AG09309 (cell line): ENCODE results near the gene SST.

- RRBS, result no CpG with 5 or more reads among the region's 15 CpGs
Observed at GRCh38 chr3:186997085-186998045, 67.0 kb downstream of the ST6GAL1 start.

GRCh38 chr3:187012570-187013211 is 82.4 kb downstream of the ST6GAL1 start:
- RRBS, result no CpG with 5 or more reads among the region's 9 CpGs

GRCh38 chr3:187016444-187017319 is 86.4 kb downstream of the ST6GAL1 start:
- RRBS, result no CpG with 5 or more reads among the region's 7 CpGs

GRCh38 chr3:187289851-187290452 is 1.6 kb downstream of the MASP1 start:
- RRBS, result no CpG with 5 or more reads among the region's 1 CpG

DNA sequence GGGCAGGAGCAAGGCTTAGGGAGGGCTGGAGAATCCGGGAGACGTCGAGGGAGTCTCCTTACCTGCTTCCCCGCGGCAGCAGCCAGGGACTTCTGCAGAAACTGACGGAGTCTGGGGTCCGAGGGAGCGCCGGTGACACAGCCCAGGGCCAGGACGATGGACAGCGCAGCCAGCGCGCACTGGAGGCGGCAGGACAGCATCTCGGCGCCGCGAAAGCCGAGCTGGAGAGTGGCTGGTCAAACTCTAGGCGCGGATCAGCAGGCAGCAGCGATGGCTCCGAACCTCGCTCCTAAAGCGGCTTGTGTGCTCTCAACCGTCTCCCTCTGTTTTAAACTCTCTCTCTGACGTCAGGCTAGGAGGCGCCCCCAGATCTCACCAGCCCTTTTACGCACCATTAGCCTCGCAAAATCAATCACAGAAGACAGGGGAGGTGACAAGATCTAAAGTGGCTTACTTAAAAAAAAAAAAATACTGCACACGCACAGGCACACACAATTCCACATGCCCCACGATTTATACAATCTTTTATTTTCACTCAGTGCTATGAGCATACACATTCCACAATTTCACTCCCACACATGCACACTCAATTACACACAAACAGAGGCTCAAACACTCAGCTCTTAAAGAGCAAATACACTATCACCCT is at the start of gene SST:
SST (minus strand) TSS at position 303 of the 649 bp plus-strand sequence.
- RRBS, result 4% methylated on average over 7 of the region's 32 CpGs

DNA sequence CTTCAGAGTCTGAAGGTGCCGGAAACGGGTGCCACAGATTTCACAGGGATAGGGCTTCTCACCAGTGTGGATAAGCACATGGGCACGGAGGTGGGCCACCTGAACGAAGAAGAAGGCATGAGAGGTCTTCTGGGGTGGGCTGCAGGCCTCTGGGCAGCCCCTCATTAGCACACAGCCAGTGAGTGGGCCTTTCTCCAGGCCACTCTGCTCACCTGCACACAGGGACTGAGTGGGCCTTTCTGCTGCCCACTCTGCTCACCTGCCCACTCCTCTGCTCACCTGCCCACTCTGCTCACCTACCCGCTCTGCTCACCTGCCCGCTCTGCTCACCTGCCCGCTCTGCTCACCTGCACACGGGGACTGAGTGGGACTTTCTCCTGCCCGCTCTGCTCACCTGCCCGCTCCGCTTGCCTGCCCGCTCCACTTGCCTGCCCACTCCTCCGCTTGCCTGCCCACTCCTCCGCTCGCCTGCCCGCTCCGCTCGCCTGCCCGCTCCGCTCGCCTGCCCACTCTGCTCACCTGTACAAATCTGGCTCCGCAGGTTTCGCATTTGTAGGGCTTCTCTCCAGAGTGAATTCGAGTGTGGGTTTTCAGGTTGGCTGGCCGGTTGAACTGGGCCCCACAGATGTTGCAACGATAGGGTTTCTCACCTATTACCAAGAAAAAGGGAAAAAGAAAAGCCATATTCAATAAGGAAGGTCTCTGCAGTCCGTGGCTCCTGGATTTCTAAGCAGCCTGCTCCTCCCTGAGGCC is 20.1 kb downstream of the BCL6 start:
- RRBS, result no CpG with 5 or more reads among the region's 27 CpGs

DNA sequence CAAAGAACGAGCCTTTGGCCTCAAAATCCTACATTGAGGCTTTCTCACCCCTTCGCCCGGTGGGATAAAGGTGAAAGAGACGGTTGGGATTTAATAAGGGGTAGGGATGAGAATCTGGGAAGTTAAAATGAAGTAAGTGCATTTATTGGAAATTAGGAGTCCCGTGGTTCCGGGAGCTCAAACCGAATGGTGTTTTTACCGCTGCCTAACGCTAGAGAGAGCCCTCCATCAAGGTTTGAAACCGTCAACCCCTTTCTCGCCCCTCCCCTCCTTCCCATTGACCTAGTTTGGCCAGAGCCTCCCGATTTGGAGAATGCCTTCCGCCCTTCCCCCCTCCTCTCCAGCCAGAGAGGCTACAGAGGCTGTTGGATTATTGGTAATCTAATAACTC is 6.5 kb downstream of the BCL6 start:
- RRBS, result 3% methylated on average over 2 of the region's 13 CpGs

- RRBS, result no CpG with 5 or more reads among the region's 54 CpGs
Observed at GRCh38 chr3:187739890-187740844, 5.1 kb downstream of the BCL6 start.

- RRBS, result no CpG with 5 or more reads among the region's 4 CpGs
Observed at GRCh38 chr3:188166302-188166739, 12.4 kb downstream of the LPP start.

GRCh38 chr3:188176398-188177108 is 22.6 kb downstream of the LPP start:
- RRBS, result no CpG with 5 or more reads among the region's 1 CpG

GRCh38 chr3:188183281-188183674 is 29.3 kb downstream of the LPP start:
- RRBS, result no CpG with 5 or more reads among the region's 3 CpGs

DNA sequence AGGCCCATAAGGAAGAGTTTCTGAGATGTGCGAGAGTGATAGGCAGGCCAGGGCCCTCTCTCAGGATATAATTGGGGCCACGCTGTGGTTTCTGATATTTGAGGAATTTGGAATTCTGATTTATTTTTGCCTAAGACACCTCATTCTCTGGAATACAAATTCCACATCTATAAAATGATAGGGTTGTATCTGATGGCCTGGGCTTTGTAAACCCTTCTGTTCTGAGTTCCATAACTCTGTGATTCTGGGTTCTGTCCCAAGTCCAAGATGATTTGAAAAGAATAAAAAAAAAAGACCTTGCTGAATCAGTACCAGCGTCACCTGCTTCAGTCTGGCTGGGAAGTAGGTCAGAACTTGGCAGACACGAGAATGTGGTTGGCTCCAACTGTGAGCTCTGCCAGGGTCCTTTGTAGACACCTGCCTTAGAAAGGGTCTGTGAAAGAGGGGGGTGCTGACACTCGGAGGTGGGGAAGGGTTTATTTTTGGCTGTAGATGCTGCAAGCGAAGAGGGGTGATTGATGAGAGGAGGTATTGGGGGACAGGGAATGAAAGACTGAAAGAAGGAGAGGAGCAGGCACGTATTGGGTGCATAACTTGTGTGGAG is 35.5 kb downstream of the LPP start:
- RRBS, result no CpG with 5 or more reads among the region's 7 CpGs

- RRBS, result no CpG with 5 or more reads among the region's 9 CpGs
Observed at GRCh38 chr3:188231417-188231871, 77.5 kb downstream of the LPP start.

DNA sequence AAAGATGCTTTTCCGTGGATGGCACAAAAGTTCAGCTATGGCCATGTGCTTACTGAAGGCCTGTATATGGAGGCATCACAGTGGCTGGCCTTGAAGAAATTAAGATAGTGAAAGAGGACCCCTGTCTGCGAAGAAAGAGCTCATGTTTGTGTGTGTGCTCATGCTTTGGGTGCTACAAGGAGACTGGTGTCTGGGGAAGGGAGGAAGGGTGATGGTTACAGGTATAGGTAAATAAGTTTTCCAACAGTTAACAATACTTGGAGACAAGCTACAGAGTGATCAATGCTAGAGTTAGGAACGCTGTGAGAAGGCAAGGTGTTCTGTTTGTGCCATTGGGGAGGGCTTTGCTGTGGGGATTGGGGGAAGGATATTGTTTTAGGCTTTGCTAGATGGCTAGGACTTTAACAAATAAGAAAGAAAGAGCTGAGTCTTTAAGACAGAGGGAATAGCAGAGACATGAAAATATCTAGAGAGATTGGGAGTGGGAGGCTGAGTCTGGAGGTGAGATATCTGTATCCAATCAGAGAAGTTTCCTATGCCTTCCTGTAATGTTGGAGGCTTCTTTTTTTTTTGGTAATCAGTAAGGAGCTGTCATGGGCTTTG is 111.4 kb downstream of the LPP start:
- RRBS, result no CpG with 5 or more reads among the region's 3 CpGs

GRCh38 chr3:188290713-188291060 is 136.7 kb downstream of the LPP start:
- RRBS, result no CpG with 5 or more reads among the region's 3 CpGs

DNA sequence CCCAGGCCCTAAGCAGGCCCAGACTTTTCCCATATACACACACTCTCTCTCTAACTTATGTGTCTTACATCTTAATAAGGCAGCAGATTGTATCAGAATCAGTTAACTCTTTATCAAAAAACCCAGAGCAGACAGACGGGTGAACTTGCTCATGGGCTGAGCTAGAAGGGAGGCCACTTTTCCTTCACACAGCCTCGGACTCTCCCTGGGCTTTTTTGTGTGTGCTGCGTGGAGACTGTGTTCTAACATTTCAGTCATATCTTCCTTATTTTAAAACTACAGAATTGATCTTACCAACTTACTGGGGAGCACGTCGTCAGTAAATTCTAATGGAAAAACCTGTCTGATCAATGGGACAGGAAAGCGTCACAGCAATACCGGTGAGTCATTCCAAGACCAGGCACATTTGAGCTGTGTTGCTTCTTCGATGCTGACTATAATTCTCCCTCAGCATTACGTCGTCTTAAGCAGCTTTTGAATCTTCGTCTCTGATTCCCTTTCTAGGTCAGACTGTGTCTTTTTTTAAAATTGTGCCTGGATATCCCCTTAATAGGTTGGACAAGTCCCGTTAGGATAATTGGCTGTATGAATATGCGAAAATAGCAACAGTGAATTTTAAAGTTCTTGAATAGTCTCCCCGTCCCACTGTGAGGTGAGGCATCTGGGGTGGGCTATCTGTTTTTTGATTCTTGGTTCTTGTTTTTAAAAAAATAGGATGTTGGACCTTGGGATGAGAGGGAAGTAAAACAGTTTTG is 145.2 kb downstream of the LPP start:
- RRBS, result no CpG with 5 or more reads among the region's 14 CpGs

DNA sequence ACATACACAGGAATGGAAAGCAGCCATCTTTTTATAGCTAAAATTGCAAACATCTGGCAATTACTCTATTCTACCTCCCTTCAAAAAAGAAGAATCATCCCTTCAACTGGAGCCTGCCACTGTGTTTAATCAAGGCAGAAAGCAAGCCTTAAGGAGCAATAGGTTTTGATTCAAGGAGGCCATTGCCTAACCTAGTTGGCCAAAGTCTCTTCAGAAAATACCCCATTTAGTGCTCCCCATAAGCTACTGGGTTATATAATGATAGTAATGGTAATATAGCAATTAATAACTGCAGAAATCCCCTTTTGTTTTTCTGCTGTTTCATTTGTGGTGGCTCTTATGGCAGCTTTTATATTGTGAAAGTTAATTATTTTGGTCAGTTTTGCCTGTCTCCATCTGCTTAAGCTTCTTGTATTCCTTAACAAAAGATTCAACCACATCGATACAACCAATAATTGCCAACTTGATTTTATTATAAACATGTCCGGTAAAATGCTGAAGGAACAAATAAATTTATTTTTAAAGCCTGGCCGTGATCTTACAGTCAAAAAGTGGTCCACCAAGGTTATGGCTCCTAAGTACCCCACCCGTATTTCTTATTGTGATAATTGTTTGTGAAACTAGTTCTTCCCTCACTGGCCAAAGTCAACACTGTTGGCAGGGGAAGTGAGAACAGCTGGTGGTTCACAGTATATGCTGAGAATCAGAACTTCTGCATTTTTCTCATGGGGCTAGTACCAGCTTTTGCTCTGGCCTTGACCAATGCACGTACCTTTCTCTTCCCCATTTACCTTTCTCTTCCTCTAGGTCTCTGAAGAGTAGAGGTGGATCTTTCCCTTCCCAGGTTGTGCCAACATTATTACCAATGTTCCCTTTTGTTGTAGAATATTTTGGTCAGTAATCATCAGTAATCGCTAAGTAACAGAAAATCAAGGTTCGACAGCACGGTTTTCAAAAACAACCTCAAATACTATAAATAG is 267.7 kb downstream of the LPP start:
- RRBS, result no CpG with 5 or more reads among the region's 8 CpGs

DNA sequence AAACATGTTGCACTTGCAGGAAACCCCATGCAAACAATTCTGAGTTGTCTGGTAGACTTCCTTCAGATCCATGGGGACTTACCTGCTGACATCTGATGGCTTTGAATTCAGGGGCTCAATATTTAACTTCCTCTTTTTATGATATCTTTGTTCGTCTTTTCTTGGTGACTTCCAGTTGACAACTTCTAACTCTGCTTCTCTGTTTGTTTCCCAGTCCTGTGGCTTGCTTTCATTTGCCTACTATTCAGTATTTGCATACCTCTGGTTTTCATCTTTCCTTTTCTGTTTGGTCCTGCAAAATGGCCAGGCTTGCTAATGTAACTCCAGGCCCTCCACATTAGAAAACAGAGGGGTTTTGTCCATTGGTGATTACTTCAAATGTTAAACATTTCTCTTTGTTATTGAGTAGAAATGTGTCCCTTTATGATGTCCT is 335.7 kb downstream of the LPP start:
- RRBS, result no CpG with 5 or more reads among the region's 1 CpG

DNA sequence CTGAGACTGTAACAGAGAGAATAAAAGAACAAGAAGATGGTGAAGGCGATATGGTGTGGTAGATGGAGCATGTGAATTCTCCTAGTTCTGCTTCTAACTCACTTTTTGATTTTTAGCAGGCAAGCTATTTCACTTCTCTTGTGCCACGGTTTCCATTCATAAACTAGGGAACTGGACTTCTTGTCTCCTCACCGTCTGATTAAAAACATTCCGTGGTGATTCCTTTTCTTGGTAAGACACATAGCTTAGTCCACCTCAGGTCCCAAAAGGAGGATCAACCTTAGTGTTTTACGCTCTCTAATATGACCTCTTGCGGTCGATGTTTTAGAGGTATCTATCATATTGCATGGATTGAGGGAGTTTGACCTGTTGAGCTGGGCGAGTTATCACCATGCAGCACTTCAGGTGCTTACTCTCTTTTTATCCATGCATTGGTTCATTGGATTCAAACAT is 394.2 kb downstream of the LPP start:
- RRBS, result no CpG with 5 or more reads among the region's 8 CpGs

DNA sequence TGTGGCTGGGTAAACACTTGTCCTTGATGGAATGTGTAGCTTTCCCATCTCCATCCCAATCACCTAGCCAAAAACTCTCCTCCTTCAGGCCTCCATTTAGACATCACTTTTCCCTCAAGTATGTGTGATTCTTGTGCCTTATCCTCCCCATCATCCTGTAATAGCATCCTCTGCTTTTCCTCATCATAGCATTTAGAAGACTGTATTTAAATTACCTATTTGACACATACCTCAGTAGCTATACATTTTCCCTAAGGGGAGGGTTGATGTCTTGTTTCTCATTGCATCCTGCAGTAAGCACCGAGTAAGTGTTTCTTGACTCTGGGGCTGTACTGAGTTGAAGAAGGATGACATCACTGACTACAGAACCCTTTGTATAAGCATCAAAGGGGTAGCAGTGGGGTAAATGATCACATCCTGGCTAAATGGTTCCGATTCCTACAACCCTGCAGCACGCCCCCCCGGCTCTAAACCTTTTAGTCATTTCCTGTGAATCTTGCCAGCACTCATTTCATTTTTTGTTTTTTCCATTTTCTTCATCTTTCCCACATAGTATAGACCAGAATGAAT is 383.4 kb upstream of the TPRG1 start:
- RRBS, result no CpG with 5 or more reads among the region's 4 CpGs